Cerebral cortex (tissue), 2 donors: ENCODE measurements around the genes HAUS1, LOXHD1 and SKOR2.

DNA sequence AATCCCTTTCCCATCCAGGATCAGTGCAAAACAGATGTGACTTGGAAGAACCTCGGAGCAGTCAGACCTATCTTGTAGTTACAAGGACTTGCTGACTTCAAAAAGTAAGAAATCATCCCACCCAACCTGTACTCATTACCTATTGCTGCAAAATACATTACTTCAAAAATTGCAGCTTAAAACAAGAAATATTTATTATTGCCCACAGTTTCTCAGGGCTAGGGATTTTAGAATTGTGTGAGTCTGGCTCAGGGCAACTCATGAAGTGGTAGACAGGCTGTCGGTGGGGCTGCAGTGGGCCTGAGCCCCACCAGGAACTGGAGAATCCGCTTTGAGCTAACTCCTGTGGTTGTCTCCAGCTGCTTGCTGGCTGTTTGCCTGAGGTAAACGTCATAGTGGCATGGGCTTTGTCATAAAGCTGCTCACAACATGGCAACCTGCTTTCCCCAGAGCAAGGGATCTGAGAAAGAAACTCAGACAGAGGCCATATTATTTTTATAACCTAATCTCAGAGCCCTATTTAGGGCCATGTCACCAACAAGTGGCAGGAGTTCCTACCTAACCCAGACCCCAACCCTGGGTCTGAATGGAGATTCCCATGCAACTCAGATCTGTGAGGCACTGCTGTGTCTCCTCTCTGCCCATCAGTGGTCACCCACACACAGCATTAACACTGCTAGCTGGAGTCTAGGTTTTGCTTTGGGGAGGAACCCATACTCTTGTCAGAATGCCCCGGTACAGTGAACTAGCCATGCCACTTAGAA lies 5.5 kb upstream of the PSTPIP2 start:
- PRO-cap, 2 experiments: no peak in any of the 2 experiments

DNA sequence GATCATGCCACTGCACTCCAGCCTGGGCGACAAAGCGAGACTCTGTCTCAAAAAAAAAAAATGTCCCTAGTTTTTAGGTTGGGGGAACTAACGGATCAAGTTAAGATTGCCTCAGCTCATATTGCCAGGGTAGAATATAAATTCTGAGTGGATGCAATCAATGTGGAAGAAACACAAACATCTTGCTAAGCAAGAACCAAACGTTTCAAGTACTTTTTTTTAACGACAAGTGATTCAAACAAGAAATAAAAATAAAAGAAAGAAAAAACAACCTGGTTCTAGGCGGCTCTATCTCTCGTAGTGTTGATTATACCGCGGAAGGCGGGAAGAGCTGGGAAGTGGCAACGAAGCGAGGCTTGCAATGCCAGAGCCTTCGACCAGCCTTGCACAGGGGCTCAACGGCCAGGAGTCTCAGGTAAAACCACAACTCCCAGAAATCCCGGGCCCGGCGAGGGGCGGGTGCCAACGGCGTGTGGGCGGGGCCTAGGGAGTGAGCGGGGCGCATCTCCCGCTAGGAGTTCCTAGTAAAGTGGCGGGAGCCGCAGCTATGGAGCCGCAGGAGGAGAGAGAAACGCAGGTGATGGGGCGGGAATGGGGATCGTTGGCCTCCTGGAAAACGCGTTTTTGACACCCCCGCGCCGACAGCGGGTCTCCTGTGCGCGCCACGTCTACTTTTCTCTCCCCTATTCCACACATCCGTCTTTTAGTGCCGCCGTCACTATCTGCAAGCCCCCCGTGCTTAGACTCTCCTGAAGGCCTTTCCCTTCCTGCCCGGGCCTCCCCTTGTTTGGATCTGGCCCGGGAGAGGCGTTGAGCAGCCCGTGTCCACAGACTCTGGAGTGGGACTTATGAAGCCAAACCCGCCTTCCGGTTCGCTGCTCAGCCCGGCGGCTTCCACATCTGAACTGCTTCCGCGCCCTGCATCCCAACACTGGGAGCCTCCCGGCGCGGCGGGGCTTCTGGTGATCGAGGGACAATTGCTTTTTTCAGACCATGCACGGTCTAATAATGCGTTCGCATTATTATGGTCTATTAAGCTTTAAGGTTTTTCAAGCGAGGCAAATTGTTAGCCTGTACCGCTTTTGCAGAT lies at the start of gene HAUS1:
TSS of gene HAUS1 (plus strand) at position 521 of the 1,090 bp plus-strand sequence.
- PRO-cap, 2 experiments: peak in 1 of 2 experiments; most common plus-strand start position 514 of the sequence (in 1); most common minus-strand start position 385 of the sequence (in 1)

DNA sequence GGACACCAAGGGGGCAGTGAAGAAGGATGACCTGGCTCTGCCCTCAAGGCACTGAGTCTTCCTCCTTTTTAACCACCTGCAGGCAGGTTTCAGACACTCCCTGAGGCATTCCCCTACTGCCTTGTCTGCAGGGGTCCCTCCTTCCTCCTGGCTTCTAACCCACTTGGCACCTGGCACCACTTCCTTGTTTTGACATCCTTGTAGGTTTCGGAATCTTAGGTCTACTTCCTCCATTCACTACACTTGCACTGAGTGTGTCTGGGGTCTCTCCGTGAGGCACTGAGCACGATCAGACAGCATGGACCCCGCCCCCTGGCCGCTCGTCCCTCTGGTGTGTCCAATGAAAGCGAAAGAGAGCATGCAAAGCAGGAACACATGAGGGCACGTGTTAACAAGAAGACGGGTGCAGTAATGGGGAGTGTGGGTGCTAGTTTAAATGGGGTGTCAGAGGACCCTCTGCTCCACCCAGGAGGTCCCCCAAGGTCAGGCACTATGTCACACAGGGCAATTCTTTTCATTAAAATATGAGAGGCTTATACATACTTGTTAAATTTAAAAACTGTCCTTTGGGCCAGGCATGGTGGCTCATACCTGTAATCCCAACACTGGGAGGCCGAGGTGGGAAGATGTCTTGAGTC lies 5.8 kb upstream of the C18orf25 start:
- PRO-cap, 2 experiments: no peak in any of the 2 experiments

DNA sequence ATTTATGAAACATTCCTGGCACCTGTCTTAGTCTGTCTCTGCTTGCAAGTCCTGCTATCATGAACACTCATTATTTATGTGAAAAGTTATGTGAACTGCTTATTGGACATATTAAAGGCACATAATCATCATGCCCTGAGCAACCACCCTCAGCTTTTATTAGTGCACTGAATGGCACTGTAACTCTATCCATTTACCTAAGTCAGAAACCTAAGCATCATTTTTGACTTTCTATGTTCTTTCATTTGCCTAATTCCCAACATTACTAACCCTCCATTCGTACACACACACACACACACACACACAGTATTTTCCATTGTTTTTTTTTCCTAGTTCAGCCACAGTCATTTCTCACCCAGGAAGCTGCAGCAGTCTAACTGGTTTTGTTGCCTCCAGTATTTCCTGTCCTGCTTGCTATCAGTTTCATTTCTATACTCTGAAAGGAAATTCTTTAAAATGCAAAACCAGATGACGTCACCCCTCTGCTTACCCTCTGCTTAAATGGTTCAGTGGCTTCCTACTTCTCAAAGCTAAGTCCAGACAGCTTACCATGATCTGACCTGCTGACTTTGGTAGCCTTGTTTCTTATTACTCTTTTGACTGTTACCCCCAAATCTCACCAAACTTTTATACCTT lies 76.5 kb downstream of the C18orf25 start:
- PRO-cap, 2 experiments: no peak in any of the 2 experiments

DNA sequence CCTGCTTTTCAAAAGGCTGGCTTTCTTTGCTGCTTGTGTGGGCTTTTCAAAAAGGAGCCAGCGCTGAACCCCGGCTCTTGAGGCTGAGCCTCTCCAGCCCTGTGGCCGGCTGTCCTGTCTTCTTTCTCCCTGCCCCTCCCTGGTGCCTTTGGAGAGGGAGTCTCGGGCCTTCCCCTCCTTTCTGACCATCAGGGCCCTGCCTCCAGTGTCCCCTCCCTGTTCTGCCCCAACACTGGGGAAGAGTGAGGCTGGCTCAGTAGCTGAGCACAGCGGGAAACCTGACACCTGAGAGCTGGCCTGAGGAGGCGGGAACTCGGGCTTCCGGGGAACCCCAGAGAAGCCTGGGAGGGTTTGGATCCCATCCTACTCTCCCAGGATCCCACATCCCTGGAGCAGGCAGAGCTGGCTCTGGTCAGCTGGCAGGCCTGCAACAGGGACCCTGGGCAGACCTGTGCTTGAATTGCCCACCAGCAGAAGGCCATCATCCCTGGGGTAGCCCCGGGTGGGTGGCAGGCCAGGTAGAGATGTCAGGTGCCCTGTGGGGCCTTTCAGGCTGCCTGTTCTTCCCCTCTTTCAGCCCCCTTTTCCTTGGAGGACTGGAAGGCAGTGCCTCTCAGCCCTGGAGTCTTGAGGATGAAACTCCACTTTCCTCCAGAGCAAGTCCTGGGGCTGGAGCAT lies 91.2 kb downstream of the RNF165 start:
- PRO-cap, 2 experiments: no peak in any of the 2 experiments

GRCh38 chr18:46656989-46657584 lies at the start of gene LOXHD1:
LOXHD1 (minus strand) TSS chr18:46657220.
- PRO-cap, 2 experiments: no peak in any of the 2 experiments

- PRO-cap, 2 experiments: peak in 1 of 2 experiments; most common plus-strand start chr18:46754881 (in 1)
Observed at GRCh38 chr18:46754652-46755432, 2.0 kb downstream of the ST8SIA5 start.

GRCh38 chr18:46768430-46769023 lies 11.7 kb upstream of the ST8SIA5 start:
- PRO-cap, 2 experiments: no peak in any of the 2 experiments

DNA sequence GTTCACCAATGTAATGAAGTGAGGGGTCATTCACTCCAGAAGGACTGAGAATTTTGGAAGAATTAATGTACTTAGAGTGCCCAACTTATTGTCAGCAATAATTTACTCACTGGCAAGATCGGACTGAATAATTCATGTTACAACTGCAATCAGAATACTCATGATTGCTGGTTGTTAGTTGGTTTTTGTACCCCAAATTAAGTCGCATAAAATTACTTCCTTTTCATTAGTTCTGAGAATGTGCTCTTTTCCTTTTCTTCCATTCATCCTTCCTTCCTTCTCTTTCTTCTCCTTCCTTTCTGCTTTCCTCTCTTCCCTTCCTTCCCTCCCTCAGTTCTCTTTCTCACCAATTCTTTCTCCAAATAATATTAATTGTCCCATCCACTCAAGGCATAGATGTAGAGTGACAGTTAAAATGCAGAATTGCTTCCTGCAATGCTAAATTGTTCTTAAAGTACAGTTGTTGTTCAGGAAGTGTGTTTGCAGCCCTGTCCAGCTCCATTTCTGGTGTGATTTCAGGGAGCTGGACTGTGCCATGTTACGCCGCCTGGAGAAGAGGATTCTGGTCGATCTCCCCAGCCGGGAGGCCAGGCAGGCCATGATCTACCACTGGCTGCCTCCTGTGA lies 51.5 kb downstream of the HDHD2 start:
- PRO-cap, 2 experiments: no peak in any of the 2 experiments

GRCh38 chr18:47251383-47251815 lies at the start of gene SKOR2:
SKOR2 (minus strand) TSS chr18:47251660.
- PRO-cap, 2 experiments: no peak in any of the 2 experiments

- PRO-cap, 2 experiments: no peak in any of the 2 experiments
Observed at GRCh38 chr18:47799157-47799826, 131.2 kb downstream of the SMAD2 start.

GRCh38 chr18:47929658-47930127 lies 766 bp downstream of the SMAD2 start:
- PRO-cap, 2 experiments: peak in 1 of 2 experiments; most common plus-strand start chr18:47929934 (in 1)

DNA sequence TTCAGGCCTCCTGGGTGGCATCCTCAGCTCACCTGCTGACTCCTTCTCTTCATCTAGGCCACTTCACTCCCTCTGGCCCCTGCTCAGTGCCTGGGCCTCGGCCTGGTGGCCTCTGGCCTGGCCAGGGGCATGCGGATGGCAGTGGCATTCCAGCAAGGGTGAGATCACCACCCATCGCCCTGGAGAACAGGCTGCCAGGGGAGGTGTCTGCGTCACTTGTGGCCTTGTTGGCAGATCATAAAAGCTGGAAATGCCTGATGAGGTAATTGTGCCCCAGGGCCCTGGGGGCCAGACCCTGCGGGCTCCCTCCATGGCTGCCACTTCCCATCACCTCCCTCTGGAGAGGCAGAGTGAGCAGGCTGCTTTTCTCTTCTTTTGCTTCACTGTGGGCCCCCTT lies 72.5 kb upstream of the SMAD2 start:
- PRO-cap, 2 experiments: no peak in any of the 2 experiments

DNA sequence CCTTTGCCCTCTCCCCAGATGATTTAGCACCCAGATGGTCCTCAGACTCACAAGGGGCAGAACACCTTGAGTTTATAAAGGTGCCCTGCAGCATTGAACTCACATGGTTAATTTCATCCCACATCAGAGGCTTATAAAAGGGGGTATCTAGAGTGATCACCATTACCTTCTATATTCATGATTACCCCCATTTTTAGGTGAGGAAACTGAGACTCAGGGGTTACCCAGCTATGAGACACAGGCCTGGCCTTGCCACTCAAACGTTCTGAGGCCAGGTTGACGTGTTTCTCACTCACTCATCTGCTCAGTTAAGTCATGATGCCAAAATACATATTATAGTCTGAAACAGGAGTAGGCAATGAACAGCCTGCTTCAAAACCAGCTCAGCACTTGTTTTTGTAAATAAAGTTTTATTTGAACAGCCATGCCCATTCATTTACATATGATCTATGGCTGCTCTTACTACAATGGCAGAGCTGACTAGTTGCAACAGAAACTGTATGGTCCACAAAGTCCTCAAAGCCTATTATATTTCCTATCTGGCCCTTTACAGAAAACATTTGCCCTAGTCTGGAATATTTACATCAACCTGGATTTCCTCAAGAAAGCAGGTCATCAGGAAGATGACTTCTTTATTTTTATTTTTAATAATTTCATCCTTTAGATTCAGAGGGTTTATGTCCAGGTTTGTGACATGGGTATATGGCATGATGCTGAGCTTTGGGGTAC lies 74.1 kb upstream of the SMAD2 start:
- PRO-cap, 2 experiments: no peak in any of the 2 experiments

DNA sequence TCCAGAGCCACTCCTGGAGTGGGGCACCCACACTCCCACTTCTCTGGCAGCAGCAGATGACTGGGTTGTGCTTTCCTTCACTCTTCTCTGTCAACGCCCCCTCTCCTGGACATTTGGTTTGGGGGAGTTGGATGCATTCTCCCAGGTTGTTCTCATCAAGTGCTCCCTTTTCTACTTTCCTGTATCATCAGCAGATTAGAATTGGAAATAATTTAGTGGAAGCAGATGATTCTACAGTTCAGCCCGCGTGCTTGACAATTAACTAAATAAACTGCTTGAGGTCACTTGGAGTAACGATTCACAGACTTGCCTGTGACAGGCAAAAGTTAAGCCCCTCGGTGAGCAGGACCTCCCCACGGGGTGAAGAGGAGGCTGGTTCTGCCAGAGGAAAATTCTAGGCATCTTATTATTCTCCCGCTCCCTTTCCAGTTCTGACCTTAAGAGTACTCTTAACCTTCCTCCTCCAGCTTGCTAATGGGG lies 169.6 kb upstream of the SMAD2 start:
- PRO-cap, 2 experiments: no peak in any of the 2 experiments

DNA sequence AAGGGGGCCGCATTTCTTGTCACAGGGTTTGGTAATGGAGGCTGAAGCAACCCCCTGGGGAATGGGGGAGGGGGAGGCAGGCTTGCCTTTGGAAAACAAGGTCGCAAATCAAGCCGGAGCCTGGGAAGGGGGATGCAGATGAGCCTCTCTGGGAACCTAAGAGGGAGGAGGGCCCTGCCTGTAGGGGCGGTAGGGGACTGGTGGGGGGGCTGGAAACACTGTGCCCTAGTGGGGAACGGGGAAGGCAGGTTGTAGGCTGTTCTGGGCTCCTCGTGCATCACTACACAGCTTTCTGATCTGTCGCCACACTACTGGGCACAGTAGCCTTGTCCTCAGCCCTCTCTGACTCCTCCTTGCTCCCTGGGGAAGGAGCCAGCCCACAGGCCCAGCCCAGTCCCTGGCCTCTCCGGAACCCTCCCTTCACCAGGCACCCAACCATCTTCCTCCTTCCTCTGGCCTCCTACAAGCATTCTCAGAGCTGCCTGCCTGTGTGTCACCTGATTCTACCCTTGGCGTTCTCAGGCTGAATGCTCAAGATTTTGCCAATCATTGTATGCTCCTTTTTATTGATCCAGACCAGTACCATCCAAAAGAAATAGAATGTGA lies 170.4 kb upstream of the SMAD2 start:
- PRO-cap, 2 experiments: no peak in any of the 2 experiments

DNA sequence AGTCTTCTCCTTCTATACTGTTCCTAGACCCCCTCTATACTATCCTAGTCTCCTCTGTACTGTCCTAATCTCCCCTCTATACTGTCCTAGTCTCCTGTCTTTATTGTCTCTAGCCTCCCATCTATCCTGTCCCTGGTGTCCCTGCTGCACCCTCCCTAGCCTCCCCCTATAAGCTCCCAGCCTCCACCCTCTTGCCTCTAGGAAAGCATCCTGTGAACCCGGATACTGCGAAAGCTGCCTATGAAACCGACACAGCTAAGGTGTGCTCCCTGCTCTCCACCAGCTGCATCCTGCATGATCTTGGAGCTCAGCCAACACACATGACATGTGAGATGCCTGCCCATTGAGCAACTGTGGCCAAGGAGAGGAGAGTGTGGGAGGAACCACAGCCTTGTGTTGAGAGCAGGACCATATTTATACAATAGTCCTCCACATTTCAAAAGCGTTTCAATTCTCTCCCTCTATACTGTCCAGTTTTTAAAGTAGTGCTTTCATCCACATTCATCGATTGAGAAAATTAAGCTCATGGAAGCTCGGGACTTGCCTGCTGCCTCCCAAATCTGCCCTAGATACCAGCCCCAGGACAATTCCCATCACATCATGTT lies 187.0 kb downstream of the ZBTB7C start:
- PRO-cap, 2 experiments: no peak in any of the 2 experiments

DNA sequence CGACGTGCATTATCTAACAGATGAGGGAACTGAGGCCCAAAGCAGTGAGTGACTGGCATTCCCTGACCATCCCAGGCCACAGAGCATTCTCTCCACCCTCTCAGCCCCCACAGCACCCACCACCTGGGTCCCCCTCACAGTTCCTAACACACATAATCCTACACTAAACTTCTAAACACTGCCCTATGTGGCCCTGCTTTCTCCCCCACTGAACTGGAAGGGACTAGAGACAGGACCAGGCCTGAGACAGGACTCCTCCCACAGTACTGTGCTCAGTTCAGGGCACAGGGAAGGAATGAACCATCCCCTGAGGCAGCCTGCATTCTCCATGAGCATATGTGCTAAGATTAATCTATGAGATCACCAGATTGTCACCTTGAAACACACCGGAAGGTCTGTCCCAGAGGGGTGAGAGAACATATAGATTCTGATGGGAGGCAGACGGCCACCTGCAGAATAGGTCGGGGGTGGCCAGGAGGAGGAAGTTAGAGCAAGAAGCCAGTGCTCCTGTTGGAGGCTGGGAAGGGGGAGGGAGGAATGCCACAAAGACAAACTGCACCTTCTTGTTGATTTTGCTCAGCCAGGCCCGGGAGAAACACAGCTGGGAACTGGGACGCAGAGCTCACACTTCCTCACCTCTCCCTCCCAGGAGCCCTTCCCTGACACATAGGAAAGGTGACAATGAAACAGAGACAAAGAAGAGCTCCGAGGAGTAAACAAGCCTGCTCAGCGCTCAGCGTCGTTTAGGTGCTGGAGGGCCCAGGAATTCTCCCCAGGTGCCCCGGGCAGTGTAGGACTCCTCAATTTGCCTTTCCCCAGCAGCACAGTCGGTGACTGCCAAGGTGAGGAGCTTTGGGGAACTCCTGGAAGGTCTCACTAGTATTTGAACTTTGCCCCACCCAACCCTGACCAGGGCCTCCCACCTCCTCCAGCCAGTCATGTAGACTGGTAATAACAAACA lies 52.1 kb downstream of the ZBTB7C start:
- PRO-cap, 2 experiments: no peak in any of the 2 experiments

DNA sequence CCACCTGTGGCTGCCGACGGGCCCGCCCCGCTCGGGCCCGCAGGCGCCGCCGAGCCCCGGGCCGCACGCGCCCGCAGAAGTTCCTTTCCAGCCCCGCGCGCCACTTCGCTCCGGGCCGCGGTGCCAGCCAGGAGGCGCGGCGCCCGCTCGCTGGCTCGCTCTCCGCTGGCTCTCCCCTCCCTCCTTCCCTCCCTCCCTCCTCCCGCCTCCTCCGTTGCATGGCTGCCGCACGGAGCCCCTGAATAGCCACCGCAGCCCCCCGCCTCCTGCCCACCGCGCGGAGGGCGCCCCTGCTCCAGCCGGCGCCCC lies 490 bp downstream of the ZBTB7C start:
- PRO-cap, 2 experiments: no peak in any of the 2 experiments

- PRO-cap, 2 experiments: no peak in any of the 2 experiments
Observed at GRCh38 chr18:48454094-48454649, 45.0 kb upstream of the ZBTB7C start.